LNCaP clone FGC (cell line): ENCODE results near the gene EIF3J.

DNA sequence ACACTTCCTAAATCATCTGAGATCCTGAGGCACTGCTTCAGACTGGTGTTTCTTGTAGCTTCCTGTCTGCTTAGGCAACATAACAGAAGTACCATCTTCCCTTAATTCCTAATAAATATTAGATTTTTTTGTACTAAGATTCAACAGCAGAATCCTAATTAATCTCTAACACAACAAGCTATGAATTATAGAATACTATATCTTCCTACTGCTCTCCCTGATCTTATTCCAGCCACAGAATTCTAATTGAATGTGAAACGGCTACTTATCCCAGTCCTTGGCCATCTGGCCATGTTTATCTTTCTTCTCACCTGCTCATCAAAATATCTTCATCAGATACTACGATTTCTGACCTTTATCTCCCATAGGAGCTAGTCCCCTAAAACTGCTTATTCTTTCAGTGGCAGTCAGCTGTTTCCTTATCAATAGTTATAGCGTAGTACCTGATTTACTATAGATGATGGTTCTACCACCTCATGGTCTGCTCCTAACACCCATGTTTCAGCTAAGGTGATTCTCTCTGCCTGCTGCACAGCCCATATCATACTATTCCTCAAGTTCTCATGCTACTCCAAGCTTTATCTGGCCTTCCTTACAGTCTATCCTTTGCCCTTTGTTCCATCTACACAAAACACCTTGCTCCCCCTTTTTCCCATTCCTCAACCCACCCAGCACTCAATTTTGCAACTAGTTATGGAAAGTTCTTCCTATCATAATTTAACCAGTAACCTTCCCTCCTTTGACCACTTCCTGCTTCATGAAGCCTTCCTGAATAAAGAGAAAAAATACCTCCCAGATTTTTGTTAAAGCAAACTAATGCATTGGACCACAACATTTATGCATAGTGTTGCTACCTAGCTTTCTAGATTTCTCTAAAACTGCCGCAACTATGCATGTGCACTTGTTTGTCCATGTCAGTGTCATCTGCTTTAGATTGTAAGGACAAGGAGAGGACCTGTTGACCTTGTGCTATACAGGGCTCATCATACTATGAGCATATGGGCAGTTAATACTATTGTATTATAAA is 12.1 kb downstream of the ZSCAN29 start:
- RRBS, 2 experiments: no CpG with 5 or more reads among the region's 4 CpGs

DNA sequence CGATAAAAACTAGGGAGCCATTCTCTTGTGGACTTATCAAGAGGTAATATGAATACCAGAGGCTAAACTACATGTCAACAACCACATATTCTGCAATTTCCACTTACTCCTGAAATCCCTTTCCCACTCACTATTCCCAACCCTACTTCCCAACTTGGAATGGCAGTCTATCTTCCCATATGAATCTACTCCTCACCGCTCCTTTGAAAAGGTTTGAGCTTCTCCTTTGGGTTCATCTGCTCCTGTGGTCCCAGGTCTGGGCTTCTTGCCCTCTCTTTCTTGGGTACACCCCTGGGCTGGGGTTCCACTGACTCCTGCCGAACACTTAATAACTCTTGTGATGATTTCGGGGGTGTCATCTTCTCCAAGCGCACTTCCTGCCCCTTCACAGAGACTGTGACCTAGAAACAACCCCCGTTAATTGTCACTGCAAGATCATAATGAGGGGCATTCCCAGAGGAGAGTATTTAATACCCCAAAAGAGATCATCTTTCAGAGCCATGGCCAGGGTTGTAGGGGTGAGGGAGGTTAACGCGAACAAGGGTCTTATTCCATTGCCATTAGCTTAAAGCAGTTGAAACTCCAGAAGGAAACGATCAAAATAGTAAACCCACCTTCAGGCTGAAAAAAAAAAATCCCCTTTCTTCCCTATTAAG is 2.0 kb downstream of the ZSCAN29 start:
- RRBS, 2 experiments: no CpG with 5 or more reads among the region's 9 CpGs

- RRBS, 2 experiments: no CpG with 5 or more reads among the region's 5 CpGs
Measured at GRCh38 chr15:43406129-43407033, 35.5 kb downstream of the TUBGCP4 start.

- RRBS, 2 experiments: no CpG with 5 or more reads among the region's 10 CpGs
Measured at GRCh38 chr15:43491889-43492610, 906 bp downstream of the TP53BP1 start.

- RRBS, 2 experiments: no CpG with 5 or more reads among the region's 1 CpG
Measured at GRCh38 chr15:43514115-43514604, 3.2 kb upstream of the MAP1A start.

DNA sequence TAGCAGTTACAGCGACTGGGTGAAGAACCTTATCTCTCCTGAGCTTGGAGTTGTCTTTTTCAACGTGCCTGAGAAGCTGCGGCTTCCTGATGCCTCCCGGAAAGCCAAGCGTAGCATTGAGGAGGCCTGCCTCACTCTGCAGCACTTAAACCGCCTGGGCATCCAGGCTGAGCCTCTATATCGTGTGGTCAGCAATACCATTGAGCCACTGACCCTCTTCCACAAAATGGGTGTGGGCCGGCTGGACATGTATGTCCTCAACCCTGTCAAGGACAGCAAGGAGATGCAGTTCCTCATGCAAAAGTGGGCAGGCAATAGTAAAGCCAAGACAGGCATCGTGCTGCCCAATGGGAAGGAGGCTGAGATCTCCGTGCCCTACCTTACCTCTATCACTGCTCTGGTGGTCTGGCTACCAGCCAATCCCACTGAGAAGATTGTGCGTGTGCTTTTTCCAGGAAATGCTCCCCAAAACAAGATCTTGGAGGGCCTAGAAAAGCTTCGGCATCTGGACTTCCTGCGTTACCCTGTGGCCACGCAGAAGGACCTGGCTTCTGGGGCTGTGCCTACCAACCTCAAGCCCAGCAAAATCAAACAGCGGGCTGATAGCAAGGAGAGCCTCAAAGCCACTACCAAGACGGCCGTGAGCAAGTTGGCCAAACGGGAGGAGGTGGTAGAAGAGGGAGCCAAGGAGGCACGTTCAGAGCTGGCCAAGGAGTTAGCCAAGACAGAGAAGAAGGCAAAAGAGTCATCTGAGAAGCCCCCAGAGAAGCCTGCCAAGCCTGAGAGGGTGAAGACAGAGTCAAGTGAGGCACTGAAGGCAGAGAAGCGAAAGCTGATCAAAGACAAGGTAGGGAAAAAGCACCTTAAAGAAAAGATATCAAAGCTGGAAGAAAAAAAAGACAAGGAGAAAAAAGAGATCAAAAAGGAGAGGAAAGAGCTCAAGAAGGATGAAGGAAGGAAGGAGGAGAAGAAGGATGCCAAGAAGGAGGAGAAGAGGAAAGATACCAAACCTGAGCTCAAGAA is 4.7 kb downstream of the MAP1A start:
- RRBS, 2 experiments: no CpG with 5 or more reads among the region's 20 CpGs

- RRBS, 2 experiments: no CpG with 5 or more reads among the region's 5 CpGs
Measured at GRCh38 chr15:43534453-43535591, 17.4 kb downstream of the MAP1A start.

DNA sequence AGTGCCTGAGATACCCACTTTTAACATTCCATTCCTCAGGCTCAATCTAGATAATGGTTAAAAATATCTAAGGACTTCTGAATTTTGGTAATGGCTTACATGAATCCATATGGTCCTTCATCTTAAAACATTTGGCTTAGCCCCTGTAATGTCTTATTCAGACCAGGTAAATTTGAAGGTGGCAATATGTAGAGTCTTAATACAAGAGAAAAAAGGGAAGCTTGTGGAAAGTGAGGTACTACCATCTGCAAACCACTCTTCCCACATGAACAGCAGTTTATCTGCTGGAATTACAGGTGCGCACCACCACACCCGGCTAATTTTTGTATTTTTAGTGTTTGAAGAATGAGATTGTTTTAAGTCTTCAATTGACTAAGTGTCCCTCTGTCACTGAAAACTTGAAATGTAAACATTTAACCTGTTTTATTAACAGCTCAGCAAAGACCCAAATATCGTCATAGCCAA is 6.9 kb downstream of the ELL3 start:
- RRBS, 2 experiments: no CpG with 5 or more reads among the region's 3 CpGs

DNA sequence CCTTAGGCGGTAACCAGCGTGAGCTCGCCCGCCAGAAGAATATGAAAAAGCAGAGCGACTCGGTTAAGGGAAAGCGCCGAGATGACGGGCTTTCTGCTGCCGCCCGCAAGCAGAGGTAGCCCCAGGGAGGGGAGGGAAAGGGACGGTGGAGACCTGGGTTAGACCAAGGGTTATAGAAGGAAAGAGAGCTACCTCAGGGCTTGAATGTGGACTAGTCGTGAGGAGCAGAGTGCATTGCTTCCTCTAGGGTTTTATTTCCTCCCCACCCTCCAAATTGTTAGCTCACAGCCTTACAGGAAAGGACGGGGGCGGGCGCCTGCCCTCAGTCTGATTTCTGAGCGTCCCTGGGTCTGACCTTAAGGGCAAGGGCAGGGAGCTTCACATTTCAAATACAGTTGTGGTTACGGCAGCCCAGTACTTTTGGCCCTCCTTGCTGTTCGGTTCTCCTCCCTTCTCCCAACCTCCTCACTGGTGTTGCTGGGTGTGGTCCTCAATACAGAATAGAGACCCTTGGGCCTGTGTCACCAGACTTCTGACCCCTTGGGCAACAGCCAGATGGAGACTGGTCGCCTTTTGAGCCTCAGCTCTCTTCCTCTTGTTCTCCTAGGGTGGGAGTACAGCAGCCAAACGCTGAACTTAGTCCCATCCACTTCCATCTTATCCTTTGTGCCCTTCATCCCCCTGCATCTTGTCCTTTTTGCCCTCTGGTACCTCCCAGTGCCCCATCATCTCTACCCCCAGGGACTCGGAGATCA is 1.0 kb downstream of the SERF2 start:
- RRBS, 2 experiments: no CpG with 5 or more reads among the region's 22 CpGs

- RRBS, 2 experiments: no CpG with 5 or more reads among the region's 5 CpGs
Measured at GRCh38 chr15:43796607-43797403, 3.2 kb downstream of the SERINC4 start.

GRCh38 chr15:43802976-43803674 is 2.7 kb downstream of the HYPK start:
- RRBS, 2 experiments: no CpG with 5 or more reads among the region's 11 CpGs

DNA sequence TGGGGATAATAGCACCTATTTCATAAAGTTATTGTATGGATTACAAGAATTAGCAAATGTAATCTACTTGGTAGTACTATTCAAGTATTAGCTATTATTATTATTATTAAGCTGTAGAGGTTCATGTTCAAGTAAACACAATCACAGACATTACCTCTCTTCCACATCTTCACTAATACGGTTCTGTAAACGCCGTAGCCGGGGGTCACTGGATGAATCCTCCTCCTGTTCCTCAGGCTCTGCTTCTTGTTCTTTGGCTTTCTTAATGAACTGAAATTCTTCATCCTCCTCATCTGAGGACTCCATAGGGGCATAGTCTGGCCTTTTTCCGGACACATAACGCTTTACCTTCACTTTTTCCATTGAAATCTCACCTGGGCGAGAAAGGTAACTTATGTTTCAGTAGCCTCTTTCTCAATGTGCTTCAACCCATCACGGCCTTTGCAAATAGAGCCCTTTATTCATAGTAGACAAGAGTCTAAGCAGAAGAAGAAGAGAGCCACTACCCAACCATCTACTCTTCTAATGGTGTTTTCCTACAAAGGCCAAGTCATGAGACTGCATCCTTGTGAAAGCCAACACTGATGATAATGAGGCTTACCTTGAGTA is 7.3 kb downstream of the MFAP1 start:
- RRBS, 2 experiments: no CpG with 5 or more reads among the region's 8 CpGs

DNA sequence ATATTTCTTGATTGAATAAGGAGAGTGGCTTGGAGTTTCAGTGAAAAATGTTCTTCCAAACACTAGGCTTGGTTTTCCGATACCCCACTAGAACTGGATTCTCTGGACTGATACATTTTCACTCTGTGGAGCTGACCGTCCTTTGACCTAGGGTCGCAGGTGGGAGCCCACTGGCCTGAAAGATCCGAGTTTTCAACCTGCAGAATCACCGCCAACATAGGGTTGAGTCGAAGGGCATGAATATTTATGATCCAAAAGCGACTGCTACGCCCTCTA is 813 bp upstream of the CTDSPL2 start:
- RRBS, 2 experiments: no CpG with 5 or more reads among the region's 8 CpGs

DNA sequence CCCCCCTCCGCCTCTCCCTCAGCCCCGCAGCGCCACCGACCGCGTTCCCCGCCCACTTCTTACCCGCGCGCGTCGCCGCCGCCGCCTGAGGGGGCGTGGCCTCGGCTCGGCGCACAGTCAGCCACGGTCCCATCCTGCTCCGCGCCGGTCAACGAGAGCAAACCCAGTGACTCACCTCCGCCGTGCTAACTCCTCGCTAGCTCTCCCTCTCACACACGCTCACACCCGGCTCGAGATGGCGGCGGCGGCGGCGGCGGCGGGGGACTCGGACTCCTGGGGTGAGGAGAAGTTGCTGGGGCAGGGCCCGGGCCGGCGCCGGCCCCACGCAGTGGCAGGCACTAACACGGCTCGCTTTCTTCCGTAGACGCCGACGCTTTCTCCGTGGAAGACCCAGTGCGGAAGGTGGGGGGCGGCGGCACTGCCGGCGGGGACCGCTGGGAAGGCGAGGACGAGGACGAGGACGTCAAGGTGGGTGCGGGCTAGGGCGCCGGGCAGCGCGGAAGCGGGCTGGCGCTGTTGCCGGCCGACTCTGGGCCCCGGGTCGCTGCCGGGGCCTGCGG is at the start of gene EIF3J:
Gene EIF3J (plus strand): TSS at position 188 of the 560 bp plus-strand sequence.
- RRBS, 2 experiments: under 1% methylated on average over 30 to 34 of the region's 73 CpGs

DNA sequence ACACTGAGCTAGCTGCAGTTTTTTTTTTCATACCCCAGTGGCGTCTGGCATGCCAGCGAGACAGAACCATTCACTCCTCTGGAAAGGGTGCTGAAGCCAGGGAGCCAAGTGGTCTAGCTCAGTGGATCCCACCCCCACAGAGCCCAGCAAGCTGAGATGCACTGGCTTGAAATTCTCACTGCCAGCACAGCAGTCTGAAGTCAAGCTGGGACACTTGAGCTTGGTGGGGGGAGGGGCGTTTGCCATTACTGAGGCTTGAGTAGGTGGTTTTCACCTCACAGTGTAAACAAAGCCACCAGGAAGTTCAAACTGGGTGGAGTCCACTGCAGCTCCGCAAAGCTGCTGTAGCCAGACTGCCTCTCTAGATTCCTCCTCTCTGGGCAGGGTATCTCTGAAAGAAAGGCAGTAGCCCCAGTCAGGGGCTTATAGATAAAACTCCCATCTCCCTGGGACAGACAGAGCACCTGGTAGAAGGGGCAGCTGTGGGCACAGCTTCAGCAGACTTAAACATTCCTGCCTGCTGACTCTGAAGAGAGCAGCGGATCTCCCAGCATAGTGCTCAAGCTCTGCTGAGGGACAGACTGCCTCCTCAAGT is 19.8 kb upstream of the SPG11 start:
- RRBS, 2 experiments: no CpG with 5 or more reads among the region's 5 CpGs

DNA sequence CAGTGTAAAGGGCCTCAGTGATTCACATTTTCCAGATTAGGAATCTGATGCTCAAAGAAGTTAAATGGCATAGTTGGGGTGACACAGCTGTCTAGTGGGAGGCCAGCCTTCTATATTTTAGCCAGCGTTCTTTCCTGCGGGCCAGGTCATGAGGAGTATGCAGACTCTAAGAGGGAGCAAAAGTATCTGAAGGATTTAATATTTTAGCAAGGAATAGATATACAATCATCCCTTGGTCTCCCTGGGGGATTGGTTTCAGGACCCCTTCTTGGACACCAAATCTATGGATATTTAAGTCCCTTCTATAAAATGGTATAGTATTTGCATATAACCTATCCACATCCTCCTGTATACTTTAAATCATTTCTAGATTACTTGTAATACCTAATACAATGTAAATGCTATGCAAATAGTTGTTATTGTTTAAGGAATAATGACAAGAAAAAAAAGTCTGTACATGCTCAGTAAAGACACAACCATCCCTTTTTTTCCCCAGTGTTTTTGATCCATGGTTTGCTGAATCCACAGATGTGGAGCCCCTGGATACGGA is 7.0 kb downstream of the B2M start:
- RRBS, 2 experiments: no CpG with 5 or more reads among the region's 3 CpGs

GRCh38 chr15:44724681-44725269 is 11.6 kb upstream of the TRIM69 start:
- RRBS, 2 experiments: no CpG with 5 or more reads among the region's 6 CpGs

DNA sequence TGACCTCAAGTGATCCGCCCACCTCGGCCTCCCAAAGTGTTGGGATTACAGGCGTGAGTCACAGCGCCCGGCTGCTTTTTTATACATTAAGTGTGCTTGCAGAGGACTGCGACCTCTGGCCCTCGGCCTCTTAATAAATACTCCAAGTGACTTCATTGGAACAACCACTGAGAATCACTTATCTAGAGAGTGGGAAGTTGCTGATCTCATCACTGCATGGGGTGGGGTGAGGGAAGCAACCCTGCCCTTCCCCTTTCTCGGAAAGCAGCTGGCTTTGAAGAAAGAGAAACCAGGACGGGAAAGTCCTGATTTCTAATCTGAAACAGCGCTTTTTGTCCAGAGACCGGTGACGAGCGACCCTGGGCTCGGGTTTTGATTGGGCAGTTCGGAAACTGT is 7.8 kb upstream of the TRIM69 start:
- RRBS, 2 experiments: under 1 to 1% methylated on average over 4 of the region's 15 CpGs

DNA sequence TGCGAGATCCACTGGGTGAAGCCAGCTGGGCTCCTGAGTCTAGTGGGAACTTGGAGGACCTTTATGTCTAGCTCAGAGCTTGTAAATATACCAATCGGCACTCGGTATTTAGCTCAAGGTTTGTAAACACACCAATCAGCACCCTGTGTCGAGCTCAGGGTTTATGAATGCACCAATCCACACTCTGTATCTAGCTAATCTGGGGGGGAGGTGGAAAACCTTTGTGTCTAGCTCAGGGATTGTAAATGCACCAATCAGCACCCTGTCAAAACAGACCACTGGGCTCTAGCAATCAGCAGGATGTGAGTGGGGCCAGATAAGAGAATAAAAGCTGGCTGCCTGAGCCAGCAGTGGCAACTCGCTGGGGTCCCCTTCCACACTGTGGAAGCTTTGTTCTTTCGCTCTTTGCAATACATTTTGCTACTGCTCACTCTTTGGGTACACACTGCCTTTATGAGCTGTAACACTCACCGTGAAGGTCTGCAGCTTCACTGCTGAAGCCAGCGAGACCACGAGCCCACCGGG is 12.3 kb downstream of the SORD start:
- RRBS, 2 experiments: no CpG with 5 or more reads among the region's 10 CpGs